Bile duct (tissue), 1 donor: ENCODE measurements around the gene SALL3.

GRCh38 chr18:76573263-76573811 is 78.3 kb upstream of the ZNF516 start:
- PRO-cap: no peak

GRCh38 chr18:76691683-76692305 is 130.6 kb upstream of the ZNF236 start:
- PRO-cap: no peak

DNA sequence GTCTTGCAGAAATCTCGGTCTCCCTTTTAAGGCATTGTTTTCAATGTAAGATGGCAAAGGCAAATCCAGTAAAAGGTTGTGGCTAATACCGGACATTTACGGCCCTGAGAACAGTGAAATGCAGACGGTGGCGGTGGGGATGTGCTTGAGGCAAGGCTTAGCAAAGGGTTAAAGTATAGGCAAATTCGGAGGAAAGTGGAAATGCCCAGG is 114.7 kb upstream of the ZNF236 start:
- PRO-cap: no peak

- PRO-cap: no peak
These were observed 1.0 kb upstream of the ZNF236 start for GRCh38 chr18:76821337-76821738.

- PRO-cap: no peak
These were observed 97.7 kb downstream of the MBP start for GRCh38 chr18:77034610-77035465.

GRCh38 chr18:77052227-77052758 is 80.3 kb downstream of the MBP start:
- PRO-cap: no peak

GRCh38 chr18:77058497-77058889 is 74.1 kb downstream of the MBP start:
- PRO-cap: no peak

- PRO-cap: bidirectional peak, plus-strand start at chr18:77067610, minus-strand start at chr18:77067549; bidirectional peak, plus-strand start at chr18:77067988, minus-strand start at chr18:77067874
These were observed 65.2 kb downstream of the MBP start for GRCh38 chr18:77067005-77068195.

DNA sequence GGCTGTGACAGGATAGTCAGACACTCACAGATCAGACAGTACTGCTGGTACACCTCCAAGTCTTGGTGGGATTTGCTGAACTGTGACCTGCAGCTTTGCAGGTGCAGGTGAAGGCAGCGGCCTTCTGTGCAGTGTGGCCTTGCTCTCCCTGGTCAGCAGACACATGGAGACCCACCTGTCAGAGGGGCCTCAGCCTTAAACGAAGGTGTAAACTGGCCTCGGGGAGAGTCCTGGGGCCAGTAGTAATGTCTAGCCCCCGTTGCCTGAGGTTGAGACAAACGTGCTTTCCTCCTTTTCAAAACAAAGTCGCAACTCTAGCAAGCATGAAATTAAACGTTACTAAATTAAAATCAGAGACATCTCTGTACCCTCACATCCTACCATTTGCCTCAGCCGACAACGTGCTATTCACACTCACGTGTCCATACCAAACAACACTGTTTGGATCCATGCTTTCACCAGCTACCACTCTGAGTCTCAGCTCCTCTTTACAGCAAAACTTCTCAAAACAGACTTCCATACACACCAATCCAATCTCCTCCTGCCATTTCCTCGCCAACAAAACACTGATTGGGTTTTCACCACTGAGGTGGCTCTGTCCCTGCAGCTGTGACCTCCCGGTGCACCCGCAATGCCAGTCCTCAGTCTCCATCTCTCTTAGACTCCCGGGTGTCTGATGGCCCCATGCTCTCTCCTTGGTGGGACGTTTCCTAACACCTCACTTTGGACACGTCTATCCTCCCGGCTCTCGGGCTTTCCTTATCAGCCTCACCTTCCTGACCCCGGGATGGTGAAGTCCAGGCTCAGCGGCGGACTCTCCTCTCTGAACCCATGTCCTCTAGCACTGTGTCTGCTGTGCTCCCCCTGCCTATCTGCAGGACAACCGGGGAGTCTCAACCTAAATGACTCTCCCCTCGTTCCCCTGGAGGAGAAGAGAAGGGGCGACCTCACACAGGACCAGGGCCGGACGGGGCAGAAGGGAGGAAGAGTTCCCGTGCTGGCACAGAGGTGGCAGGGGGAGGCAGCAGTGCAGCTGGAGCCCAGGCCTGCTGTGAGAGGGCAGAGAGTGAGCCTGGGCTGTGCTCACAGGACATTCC is 42.3 kb downstream of the MBP start:
- PRO-cap: no peak

DNA sequence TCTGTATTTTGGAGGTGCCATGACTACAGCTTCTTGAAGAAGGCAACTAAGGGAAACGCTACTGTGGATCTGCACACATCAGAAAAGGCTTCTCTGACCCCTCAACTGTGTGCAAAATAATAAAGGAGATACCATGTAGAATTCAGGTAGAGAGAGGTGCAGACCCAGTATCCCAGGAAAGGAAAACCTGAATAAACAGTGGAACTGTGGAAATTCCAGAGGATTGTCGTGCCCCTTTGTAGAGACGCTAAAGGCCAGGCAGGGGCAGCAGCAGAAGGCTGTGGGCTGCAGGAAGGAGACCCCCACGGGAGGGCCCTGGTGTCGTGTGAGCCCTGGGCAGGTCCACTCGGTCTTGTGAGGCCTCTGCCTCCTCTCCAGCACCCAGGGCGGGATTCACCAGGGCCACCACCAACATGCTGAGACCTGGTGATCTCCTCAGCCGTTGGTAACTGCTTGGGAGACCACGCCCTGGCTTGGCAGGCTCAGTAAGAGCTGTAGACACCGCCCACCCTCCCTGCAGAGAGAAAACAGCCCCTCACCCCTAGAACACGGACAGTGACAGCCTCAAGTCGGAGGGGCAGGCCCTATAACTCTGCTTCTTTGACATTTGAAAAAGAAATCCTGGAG is 21.2 kb downstream of the MBP start:
- PRO-cap: no peak

- PRO-cap: no peak
These were observed 17.2 kb downstream of the MBP start for GRCh38 chr18:77115392-77115804.

- PRO-cap: no peak
These were observed 7.6 kb downstream of the MBP start for GRCh38 chr18:77124645-77125681.

GRCh38 chr18:77130009-77130618 is 2.5 kb downstream of the MBP start:
- PRO-cap: unidirectional peak, plus-strand start at chr18:77130524

DNA sequence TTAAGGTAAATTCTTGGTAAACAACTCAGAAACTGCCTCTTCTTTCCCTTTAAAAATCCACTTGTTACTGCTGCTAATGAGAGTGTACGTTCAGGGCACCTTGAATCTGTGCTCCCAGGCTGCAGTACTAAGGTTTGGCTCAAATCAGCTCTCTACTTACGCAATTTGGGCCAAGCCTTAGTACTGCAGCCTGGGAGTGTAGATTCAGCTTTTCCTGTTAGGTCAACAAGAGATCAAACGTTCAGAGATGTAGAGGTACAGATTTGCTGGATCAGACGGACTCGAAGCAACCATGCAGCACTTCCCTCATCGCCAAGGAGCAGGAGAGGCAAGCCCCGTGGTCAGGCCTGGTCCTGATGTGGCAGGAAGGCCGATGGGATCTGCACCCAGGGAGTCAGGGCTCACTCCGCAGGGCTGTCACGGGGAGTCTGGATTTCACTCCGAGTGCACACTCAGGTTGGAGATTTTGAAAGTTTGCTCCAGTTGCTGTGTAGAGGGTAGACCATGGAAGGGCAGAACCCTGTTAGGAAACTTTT is 72.9 kb downstream of the GALR1 start:
- PRO-cap: no peak

- PRO-cap: no peak
These were observed 713.2 kb upstream of the SALL3 start for GRCh38 chr18:78266439-78266781.

- PRO-cap: no peak
These were observed 336.6 kb upstream of the SALL3 start for GRCh38 chr18:78643022-78643498.

GRCh38 chr18:78979508-78980430 is at the start of gene SALL3:
Gene SALL3, plus strand, starts transcription at chr18:78979818.
- PRO-cap: no peak

GRCh38 chr18:79146021-79146569 is 76.9 kb downstream of the ATP9B start:
- PRO-cap: no peak

DNA sequence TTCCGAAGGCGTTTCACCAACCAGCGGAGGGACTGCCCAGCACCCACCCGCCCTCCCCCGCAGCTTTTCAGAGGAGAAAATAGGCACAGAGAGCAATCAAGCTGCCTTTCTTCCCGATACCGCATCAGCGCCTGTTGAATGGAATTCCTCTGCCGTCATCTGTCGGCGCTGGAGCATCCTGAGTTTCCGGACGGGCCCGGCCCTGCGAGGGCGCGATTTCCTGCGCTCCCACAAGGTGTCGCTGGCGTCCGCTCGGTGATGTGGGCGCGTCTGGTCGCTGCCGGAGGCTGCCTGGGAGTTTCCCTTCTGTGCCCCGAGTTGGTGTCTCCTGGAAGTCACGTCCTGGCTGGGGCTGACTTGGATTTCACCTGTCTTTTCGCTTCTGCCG is 16.8 kb upstream of the NFATC1 start:
- PRO-cap: no peak

DNA sequence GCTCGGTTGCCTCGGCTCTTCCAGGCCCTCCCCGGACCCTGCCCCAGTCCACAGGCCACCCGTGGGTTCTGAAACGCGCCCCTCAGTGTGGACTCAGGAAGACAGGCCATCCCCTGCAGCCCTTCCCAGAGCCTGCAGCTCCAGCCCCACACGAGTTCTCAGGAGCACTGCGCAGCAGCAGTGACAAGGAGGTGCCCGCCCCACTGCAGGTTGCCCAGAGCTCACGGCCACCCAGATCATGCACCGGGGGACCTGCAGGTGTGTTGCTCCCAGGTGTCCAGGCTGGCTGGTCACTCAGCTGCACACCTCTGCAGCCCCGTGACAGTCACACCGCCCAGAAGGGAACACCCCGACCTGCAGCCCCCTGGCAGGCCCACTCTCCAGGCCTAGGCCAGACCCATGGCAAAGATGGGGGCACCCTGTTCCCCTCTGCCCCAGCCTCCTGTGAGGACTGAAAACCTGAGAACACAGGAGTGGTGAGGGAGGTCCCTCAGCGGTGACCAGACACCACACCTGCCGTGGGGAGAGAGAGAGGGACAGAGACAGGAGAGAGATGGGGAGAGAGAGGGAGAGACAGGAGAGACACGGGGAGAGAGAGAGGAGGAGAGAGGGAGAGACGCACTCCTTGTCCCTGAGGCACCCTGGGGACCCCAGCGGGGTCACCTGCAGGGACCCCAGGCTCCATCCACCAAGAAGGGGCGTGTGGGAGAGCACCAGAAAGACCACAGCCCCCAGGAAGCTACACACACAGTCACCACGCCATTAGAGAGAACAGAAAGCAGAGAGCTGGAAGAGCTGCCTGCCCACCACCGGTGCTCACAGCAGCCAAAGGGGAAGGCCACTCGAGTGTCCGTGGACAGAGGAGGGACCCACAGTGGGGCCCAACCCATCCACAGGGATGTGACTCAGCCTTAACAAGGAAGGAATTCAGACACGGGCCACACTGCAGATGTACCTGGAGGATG is 11.9 kb upstream of the NFATC1 start:
- PRO-cap: no peak